ENCODE measurements around the genes NPM1 and SMIM23.

DNA sequence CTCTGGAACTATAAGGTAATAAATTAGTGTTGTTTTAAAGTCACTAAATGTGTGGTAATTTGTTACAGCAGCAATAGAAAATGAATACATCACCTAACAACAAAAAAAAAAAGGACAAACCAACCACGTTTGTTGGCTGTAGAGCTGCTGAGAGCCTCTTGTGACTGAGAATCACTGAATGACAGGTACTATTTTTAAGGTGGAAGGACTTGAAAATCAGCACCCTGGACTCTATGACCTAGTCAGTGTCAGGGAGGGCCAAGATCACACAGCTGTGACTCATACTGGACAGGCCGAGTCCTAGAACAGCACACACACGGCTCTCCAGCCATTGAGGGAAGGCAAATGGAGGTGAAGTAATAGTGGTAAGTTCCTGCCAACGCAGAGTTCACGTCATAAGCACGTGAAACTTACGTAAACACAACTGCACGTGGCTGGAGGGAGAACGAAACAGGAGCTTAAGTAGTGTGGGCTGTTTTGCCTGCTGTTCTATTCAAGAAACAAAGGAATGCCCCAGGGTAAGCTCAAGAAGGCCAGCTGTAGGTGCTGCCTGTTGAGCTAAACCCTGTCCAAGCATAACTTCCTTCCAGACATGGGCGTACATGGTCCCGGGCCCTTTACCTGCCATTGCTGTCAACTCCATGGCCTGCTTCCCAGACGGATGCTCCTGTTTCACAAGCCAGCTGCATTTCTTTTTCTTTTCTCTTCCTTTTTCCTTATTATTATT, 10.0 kb upstream of the LCP2 start:
- PRO-cap, 7 experiments, result no peak in any of the 7 experiments

DNA sequence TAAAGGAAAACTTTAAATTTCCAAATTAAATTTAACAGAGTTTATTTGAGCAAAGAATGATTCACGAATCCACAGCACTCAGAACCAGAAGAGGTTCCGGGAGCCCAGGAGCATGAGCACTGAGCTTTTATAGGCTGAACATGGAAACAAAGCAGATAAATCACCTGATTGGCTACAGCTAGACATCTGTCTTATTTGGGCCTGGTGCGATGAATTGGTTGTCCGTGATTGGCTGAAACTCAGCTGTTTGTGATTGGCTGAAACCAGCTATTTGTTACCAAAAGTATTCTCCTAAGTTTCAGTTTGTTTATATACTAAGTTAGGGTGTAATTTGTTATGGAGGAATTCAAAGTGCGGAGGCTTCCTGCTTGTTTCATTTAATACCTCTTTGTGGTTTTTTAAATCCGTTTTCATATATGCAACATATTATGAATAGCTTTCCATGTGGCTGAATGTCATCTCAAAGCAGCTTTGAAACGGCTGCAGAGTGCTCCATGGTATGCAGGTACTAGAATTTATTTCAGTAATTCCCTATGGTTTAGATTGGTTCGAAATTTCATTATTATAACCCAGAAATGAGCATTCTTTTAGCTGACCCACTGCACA, 15.8 kb upstream of the LCP2 start:
- PRO-cap, 7 experiments, result peak in 2 of 7 experiments; most common plus-strand start position 297 of the sequence (in 1); most common minus-strand start position 102 of the sequence (in 2)

GRCh38 chr5:170330190-170330434, 32.5 kb upstream of the LCP2 start:
- PRO-cap, 7 experiments, result no peak in any of the 7 experiments

GRCh38 chr5:170387778-170388407, 1.3 kb downstream of the KCNMB1 start:
- PRO-cap, 7 experiments, result no peak in any of the 7 experiments

DNA sequence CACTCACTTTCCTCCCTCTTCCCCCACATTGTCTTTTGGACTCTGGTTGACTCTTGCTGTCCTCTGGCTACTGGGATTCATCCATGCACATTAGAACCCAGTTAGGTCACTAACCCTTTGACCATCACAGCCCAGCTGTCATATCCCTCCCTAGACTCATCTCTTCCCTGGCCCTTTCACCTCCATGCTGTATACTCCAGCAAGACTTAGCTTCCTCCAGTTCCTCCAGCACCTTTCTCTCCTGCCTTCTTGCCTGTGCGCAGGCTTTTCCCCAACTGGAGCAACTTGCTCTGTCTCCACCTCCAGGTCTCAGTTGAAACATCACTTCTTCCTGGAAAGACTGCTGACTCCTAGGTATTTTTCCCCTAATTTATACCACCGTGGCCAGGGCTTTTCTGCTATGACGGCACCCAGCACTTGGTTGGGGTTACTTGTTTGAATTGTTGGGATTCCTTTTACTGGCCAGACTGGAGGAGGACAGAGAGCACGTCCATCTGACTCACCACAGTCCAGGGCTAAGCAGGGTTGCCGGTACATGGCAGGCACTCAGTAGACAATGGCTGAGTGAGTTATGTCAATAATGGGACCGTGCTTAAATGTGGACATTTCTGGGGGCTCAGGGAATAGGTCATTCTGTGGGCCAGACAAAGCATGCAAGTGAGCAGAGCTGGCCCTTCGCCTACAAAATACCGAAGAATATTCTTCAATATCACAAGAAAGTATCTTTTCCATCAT, 67.5 kb downstream of the KCNIP1 start:
- PRO-cap, 7 experiments, result no peak in any of the 7 experiments

- PRO-cap, 7 experiments, result no peak in any of the 7 experiments
These were observed 22.3 kb upstream of the GABRP start for GRCh38 chr5:170761193-170761750.

GRCh38 chr5:170862174-170862975, 557 bp downstream of the RANBP17 start:
- PRO-cap, 7 experiments, result no peak in any of the 7 experiments

- PRO-cap, 7 experiments, result peak in 7 of 7 experiments; most common plus-strand start chr5:171387852 (in 7); most common minus-strand start chr5:171387522 (in 7)
These were observed at the start of gene NPM1 for GRCh38 chr5:171387207-171388245. Gene NPM1 (plus strand): TSS chr5:171387849.

DNA sequence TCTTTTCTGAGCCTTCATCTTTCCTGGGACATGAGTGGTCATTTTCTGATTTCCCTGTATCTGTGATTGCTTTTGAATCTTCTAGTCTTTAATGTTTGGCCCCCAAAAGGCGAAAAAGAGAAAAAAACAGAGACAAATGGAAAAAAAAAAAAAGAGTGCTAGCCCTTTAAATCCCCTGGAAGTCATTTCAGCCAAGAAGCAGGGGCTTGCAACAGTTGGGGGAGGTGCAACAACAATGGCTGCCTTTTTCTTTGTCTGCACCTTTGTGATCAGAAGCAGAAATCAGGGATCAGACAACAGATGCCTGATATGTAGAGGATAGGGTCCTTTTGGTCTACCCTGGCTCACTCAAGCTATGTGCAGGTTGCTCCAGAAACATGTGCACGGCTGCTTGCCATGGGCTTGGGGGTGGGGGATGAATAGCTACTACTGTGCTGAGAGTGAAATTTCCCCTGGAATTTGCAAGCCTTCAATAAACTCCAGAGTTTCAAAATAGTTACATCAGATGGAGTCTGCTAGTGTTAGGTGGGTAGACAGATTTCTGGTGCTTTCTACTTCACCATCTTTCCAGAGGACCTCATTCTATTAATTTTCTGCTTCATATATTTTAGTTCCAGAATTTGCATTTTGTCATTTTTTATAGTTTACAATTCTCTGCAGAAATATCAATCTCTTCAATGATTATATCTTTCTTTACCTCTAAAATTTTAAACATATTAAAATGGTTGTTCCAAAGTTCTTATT, 150.9 kb downstream of the FGF18 start:
- PRO-cap, 7 experiments, result no peak in any of the 7 experiments

- PRO-cap, 7 experiments, result no peak in any of the 7 experiments
These were observed 154.9 kb downstream of the FGF18 start for GRCh38 chr5:171574366-171574777.

DNA sequence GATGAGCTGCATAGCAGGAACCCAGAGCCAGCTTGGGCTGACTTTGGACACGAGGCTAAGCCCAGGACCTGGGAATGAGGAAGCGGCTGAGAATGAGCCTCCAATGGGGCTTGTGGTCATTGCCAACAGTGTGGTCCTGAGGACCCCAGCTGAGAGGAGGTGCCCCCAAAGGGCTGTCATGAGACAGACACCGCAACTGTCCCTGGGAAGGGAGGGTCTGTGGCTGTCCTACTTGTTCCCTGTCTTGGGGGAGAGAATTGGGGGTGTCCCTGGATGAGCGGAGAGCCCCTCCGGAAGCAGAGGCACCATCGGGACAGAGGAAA, 159.9 kb upstream of the SMIM23 start:
- PRO-cap, 7 experiments, result no peak in any of the 7 experiments

DNA sequence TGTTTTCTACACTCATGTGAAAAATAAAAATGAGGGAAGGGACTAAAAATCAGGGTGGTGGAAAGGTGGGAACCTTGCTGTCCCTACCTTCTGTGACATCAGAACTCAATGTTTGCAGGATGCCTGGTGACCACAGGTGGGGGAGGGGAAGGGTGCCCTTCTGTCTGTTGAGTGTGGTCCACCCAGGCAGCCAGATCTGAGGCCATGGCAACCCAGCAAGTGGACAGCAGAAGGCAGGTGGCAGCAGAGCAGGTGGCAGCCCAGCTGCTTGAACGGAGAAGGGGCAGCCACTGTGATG, at the start of gene SMIM23:
TSS of gene SMIM23 (plus strand) at position 150 of the 298 bp plus-strand sequence.
- PRO-cap, 7 experiments, result no peak in any of the 7 experiments

- PRO-cap, 7 experiments, result no peak in any of the 7 experiments
These were observed 40.1 kb downstream of the FBXW11 start for GRCh38 chr5:171966056-171966940.

DNA sequence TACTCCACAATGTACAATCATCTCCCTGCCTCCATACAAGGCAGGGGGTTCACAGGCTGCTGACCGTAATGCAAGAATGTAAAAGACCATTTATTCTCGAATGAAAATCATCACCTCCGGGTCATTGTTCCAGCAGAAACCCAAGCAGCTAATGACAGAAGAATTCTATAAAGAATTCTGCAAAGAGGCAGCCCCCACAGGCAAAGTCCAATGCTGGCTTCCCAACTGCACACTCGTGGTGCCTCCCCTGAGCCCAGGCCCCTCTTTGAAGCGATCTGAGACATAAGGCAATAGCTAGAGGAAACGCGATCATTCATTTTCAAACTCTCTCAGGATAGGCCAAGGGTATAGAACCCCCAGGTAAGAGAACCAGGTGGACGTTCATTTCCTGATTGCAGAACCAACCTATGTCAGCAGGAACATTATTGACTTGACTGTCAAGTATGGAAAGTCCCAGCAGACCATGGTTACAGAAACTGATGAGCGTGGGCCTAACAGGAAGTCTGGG, 40.7 kb upstream of the FBXW11 start:
- PRO-cap, 7 experiments, result no peak in any of the 7 experiments

GRCh38 chr5:172052177-172052837, 45.9 kb upstream of the FBXW11 start:
- PRO-cap, 7 experiments, result no peak in any of the 7 experiments

GRCh38 chr5:172096213-172096783, 89.9 kb upstream of the FBXW11 start:
- PRO-cap, 7 experiments, result no peak in any of the 7 experiments

DNA sequence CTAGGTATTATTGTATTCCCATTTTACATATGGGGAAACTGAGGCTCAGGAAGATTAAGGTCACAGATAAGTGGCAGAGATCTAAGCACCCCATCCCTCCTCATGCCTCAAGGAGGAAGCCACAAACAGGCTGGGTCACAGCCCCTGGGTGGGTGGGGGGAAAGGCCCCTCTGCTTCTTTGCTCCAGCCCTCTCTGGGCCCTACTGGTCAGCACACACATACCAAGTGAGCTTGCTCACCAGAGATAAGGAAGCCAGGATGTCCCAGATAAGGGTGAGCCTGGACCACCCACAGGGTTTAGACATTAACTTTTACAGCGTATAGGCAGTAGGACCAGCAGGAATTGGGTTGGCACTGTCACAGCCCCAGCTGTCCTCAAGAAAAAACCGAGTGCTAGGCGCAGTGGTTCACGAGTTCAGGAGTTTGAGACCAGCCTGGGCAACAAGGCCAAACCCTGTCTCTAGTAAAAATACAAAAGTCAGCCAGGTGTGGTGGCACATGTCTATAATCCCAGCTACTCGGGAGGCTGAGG, 45.2 kb downstream of the STK10 start:
- PRO-cap, 7 experiments, result no peak in any of the 7 experiments

DNA sequence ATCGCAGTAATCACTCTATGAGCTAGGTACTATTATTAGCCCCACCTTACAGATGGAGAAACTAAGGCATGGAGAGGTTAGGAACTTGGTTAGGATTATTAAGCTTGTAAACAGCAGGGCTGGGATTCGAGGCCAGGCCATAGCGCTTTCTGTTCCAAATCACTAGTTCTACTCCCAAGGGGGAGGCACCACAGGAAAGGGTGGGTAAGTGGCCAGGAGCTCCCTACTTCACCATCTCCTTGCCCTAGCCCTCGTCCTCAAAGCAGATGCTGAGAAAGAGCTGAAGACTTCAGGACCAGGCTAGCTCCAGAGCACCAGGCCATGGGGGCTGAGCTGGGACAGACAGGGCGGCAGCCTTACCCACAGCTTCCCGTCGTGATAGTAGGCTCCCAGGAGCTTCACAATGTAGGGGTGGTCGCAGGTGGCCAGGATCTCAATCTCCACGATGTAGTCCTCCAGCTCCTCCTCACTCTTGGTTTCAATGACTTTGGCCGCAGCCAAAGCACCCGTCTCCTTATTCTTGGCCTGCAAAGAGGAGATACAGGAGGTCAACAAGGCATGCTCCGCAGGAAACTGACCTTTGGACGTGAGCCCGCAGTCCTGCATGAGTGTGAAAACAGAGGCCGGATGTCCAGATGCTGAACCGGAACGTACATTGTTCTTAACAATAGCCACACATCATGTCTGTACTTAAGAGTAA, 31.6 kb downstream of the STK10 start:
- PRO-cap, 7 experiments, result no peak in any of the 7 experiments

DNA sequence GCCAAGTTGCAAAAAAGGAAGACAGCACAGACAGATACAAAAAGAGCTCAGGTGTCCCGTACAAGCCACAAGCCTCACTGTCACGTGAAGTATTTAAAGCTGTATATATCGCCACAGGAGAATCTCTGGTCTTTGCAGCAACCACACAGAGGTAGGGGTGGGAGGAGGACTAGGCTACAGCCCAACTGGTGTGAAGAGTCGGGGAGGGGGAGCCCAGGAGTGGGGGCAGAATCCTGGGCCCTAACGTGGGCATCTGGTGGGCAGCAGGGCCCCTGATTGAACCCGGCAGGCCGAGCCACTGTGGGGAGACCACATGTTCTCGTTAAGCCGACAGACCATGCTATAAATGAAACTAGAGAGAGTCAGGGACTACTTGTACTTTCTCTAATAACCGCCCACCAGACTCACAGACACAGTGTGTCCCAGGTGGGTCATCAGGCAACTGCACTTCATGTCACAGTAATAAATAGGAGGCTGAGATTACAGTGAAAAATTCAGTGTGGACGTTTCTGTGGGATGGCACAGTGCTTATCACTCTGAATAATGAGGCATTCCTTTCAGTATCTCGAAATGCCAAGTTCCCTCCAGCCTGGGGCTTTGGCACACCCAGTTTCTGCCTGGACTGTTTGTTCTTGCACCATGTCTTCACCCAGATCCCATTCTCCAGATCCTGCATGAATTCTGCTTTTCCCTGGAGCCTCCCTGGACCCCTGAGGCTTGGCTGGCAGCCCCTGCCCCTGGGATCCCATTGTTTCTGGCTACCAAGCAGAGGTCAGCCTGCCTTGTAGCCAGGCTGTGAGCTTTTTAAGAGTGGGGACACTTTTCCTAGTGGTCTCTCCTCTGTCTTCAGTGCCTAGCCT, 79.4 kb upstream of the SH3PXD2B start:
- PRO-cap, 7 experiments, result no peak in any of the 7 experiments

- PRO-cap, 7 experiments, result no peak in any of the 7 experiments
These were observed 57.1 kb upstream of the NEURL1B start for GRCh38 chr5:172583751-172584497.